Urinary bladder (tissue), 3 donors: Measurements from ENCODE around the gene H4C2.

DNA sequence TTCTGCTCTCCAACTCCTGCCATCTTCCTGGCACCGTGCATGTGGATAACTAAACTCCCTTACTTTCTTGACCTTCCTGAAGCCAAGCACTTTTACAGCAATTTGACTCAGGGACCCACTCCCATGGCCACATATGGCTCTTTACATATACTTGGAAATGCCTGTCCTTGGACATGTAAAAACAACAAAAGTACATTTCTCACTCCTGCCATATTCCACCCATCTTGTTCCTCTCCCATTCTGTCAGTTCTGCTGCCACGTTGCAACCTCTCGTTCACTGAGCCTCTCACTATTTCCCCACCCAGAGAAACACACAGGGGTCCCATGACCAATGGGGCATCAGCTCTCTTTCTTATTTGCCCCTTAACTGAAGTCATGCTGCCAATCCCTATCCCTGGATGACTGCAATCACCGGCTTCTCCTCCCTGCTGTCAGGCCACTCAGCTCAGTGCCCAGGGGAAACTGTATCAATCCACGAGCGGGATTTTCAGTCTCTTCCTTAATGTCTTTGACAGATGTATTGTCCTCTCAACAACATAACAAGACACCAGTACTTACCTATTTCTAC lies 437 bp downstream of the GPLD1 start:
- PRO-cap, result no peak
- RAMPAGE, long total RNA, result no peak

GRCh38 chr6:24664038-24664587 lies 2.6 kb downstream of the TDP2 start:
- PRO-cap, result no peak
- RAMPAGE, long total RNA, result no peak

- PRO-cap, result no peak
- RAMPAGE, long total RNA, result no peak
Measured at GRCh38 chr6:24667431-24667820, 549 bp downstream of the ACOT13 start.

- PRO-cap, result no peak
- RAMPAGE, long total RNA, result no peak
Measured at GRCh38 chr6:24765332-24765928, 9.3 kb upstream of the GMNN start.

DNA sequence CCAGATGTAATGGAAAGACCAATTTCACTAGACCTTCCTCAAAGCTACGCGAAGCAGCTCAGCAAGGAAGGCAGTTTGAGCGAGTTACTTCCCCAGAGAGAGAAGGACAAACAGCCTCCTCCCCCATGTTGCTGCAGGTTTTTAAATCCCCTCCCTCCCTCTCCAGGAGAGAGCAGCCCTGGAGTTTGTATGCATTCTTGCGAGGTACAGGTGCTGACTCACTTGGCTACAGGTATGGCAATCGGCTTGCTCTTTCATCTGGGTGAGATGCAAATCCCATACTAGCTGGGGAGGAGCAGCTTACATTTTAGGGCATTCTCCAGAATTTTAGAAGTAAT lies 58.6 kb downstream of the RIPOR2 start:
- PRO-cap, result no peak
- RAMPAGE, long total RNA, result no peak

- PRO-cap, result no peak
- RAMPAGE, long total RNA, result no peak
Measured at GRCh38 chr6:24890960-24891521, 44.7 kb downstream of the RIPOR2 start.

- PRO-cap, result no peak
- RAMPAGE, long total RNA, result no peak
Measured at GRCh38 chr6:24909720-24910119, 26.0 kb downstream of the RIPOR2 start.

DNA sequence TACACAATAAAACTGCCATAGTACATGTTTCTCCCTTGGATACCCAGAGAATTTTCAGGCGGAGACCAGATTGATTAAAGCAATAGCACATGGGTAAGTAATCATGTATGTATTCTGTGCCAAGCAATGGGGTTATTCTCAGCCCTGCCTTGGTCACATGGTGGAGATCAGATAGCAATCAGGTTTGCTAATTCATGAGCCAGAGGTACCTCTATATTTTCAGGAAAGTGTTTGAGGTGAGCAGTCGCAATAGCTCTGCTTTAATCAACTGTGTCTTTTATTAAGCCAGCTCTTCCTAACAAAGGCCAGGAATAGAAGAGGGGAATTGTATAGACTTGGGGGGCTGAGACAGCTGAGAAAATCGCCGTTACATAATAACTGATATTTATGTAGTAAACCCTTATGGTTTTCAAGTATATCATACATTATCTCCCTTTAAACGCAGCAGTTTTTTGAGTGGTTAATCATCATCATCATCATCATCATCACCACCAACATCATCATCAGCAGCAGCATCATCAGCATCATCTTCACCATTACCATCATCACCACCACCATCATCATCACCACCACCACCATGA lies 9.3 kb downstream of the RIPOR2 start:
- PRO-cap, result no peak
- RAMPAGE, long total RNA, result no peak

DNA sequence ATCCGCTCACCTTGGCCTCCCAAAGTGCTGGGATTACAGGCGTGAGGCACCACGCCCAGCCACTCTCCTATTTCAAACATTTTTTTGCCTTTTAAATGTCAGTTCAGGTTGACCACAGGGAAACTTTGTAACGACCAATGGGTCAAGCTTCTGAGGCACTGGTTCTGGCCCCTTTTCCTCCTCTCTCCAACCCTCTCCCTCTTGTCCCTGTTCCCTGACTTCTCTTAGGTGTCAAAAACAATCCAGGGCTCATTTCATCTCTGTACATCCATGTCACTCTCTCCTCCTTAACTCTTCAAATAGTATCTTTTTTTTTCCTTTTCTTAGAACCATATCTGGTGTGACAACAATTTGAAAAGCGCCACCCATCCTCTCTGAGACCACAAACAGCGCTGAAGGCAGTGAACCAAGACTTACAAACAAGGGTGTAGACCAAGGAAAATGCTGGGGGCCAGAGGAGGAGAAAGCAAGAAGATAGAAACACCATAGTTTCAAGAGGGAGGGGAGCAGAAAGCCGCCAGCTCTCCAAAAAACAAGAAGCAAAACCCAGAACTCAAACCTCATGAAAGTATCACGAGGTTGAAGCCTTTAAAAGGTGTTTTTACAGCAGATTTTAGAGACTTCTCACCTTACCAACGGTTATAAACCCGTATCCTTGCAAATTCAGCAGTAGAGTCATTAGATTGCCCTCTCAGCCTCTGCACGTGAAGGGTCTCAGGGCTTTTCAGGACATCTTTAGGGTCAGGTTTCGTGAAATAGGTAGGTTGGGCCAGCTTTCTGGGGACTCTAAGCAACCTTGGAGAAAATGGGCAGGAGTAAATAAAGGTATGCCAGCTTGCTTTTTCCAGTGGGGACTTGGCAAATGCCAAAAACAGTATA lies 13.2 kb upstream of the RIPOR2 start:
- PRO-cap, result no peak
- RAMPAGE, long total RNA, result no peak

- PRO-cap, result no peak
- RAMPAGE, long total RNA, result no peak
Measured at GRCh38 chr6:25105188-25105754, 169.5 kb upstream of the RIPOR2 start.

DNA sequence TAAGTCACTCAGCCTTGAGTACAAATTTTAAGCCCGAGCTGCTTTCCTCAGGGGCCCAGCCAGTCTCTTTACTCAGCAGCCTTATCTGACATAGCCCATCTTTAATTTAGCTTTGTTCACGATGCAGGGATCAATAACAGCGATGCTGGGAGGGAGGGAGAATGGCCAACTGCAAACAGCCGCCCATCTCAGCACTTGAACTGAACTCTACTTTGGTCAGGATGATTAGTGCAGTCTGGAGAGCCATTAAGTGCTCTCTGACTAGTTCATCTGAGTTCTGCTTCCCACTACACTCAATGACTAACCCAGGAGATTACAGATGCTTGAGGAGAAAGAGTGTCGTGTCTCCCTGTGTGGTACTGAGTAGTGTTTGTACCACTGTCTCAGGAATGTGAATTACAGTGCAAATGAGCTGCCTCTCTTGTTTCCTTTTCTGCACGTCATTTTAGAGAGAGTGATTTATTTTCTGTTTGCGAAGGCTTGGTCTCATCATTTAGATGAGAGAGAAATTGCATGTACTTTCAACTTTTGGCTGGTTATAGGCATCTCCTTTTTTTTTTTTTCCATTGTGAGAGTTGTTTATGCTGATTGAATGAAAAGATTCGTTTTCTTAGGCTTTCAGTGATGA lies 23.5 kb downstream of the CARMIL1 start:
- PRO-cap, result no peak
- RAMPAGE, long total RNA, result no peak

- PRO-cap, result no peak
- RAMPAGE, long total RNA, result no peak
Measured at GRCh38 chr6:25329831-25330371, 50.7 kb downstream of the CARMIL1 start.

- PRO-cap, result no peak
- RAMPAGE, long total RNA, result no peak
Measured at GRCh38 chr6:25600072-25600731, 51.8 kb upstream of the SCGN start.

DNA sequence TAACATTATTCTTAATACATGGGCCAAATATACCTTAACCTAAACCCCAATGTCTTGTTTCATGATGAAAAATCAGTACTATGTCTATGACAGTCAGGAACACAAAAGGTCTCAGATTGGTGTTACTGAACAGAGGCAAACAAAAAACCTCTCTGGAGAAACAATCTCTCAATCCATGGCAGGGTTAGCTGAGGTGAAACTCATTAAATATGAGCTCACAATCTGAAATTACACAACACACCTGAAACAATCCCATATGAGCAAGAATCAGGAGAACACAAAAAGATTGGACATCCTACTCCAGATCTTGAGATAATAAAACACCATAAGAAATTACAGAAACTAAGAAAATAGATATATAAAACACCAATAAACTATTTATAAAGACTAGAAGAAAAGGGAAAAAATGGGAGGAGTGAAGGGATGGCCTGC lies 6.5 kb upstream of the SLC17A4 start:
- PRO-cap, result no peak
- RAMPAGE, long total RNA, result no peak

GRCh38 chr6:25750898-25751425 lies 3.6 kb upstream of the SLC17A4 start:
- PRO-cap, result no peak
- RAMPAGE, long total RNA, result no peak

DNA sequence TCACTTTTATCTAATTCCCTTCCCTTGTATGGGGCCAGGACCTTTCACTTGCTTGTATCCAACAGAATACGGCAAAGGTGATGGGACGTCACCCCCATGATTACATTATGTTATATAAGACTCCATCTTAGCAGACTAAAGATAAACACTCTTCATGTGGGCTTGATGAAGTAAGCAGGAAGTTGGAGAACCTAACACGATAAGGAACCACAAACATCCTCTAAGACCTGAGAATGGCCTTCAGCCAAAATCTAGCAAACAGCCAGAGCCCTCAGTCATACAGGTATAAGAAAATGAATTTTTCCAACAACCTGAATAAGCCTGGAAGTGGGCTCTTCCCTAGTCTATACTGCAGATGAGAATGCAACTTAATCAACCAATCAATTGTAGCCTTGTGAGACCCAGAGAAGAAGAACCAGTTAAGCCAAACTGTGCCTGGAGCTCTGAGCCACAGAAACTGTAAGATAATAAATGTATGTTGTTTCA lies 7.9 kb downstream of the SLC17A3 start:
- PRO-cap, result no peak
- RAMPAGE, long total RNA, result no peak

GRCh38 chr6:25992301-25993100 lies 25.1 kb downstream of the H1-1 start:
- PRO-cap, result bidirectional peak, plus-strand start at chr6:25992732, minus-strand start at chr6:25992521; bidirectional peak, plus-strand start at chr6:25993196, minus-strand start at chr6:25992941
- RAMPAGE, long total RNA, result start-site peak on the plus strand at chr6:25992706-25992749, 19 and 13 reads in 2 replicates

GRCh38 chr6:26026628-26027619 lies at the start of gene H4C2:
TSS of gene H4C2 (minus strand) at chr6:26027283.
- PRO-cap, result bidirectional peak, plus-strand start at chr6:26027413, minus-strand start at chr6:26027283
- RAMPAGE, long total RNA, result start-site peak on the minus strand at chr6:26027277-26027285, 689 and 31 reads in 2 replicates

GRCh38 chr6:26043793-26044912 lies 640 bp upstream of the H2BC3 start:
- PRO-cap, result bidirectional peak, plus-strand start at chr6:26043951, minus-strand start at chr6:26043713; bidirectional peak, plus-strand start at chr6:26044268, minus-strand start at chr6:26044218
- RAMPAGE, long total RNA, result no peak

DNA sequence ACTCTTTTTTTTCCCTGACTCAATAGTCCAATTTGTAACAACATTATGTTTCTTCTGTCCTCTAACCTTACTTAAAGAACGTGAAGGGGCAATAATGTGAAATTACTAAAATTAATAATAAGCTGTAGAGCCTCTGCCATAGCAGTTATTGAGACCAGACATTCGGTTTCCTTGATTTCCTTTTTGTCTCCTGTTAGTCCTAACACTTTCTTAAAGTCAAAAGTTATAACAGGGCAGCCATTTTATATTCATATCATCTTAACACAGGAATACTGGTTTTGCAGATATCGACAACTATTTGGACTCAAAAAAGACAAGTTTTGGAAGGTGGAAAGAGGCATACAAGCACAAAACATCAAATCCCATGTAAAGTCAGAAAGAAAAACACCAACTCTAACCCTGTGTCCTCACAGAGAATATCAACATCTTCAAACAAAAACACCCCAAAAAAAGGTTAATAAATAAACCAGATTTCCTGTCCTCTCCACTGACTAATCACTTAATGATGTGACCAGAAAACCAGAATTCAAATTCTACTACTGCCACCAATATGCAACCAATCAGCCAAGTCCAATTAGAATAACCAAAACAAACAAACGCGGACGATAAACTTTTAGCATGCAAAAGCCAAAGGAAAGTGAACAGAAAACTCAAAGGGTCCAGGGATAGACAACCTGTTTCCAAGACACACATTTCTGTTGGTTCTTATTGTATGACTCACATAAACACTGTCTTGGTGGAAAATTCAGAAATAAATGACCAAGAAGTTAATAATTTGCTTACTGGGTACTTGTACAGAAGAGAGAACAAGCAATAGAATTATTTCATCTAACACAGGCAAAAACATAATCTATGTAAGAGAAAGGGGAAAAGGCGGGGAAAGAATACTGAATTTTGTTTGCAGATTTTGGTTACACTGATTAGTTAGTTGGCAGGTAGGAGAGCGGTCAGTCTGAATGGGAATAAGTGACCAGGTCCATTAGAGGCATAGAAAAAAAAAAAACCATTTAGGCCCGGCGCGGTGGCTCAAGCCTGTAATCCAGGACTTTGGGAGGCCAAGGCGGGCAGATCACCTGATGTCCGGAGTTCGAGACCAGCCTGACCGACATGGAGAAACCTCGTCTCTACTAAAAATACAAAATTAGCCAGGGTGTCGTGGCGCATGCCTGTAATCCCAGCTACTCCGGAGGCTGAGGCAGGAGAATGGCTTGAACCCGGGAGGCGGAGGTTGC lies 2.5 kb downstream of the H2BC4 start:
- PRO-cap, result no peak
- RAMPAGE, long total RNA, result no peak